Testis (tissue), 5 donors: ENCODE measurements around the gene SYT7.

DNA sequence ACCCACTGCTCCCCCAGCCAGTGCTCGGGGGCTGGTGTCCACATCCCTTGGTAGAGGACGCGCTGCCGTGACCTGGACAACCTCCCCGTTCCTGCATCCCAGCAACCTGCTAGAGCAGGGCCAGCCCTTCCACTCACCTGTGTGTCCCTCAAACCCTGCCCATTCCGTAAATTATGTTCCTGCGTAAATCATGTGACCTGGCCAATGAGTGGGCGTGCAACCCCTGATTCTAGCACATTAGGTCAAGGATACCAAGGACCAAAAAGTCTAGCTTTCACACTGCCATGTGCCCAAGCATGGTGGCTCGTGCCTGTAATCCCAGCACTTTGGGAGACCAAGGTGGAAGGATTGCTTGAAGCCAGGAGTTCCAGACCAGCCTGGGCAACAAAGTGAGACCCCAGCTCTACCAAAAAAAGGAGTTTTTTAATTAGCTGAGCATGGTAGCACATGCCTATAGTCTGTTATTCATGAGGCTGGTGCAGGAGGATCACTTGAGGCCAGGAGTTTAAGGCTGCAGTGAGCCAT is 25.8 kb downstream of the CD5 start:
- PRO-cap, 3 experiments = no peak in any of the 3 experiments
- RAMPAGE, long total RNA, 2 experiments = no peak in any of the 2 experiments
- RRBS = no CpG with 5 or more reads among the region's 9 CpGs

DNA sequence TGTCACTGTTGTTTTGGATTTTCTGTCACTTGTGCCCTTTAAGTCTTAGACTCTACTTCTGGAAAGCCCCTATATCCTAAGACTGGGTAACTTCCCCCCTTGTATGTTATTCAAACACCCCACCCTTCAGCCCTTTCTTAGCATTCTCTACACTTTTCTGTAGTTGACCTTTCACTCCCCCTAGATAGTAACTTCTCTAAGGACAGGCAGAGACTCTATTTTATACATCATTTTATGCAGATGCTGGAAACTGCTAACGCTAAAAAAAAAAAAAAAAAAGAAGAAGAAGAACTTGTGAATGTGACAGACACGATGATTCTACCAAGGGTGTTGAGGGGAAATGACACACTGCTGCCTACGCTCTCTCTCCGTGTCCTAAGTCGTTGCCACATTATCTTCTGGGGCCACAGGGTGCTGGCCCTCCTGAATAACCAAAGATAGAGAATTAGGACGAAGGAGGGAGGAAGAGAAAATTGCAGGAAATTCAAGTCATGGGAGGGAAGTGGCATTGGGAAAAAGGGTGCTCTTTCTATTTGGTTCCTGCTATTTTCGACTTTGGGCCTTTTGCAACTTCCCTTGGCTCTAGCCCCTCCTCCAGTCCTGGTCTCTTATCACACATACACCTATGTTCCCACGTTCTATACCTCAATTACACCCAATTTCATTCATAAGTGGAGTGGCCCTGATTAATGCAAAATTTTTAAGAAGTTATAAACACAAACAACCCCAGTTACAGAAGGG is 3.0 kb upstream of the VPS37C start:
- PRO-cap, 3 experiments = no peak in any of the 3 experiments
- RAMPAGE, long total RNA, 2 experiments = no peak in any of the 2 experiments
- RRBS = no CpG with 5 or more reads among the region's 8 CpGs

- PRO-cap, 3 experiments = peak in 2 of 3 experiments; most common plus-strand start chr11:61281755 (in 2)
- RAMPAGE, long total RNA, 2 experiments = no peak in any of the 2 experiments
- RRBS = 9% methylated on average over 10 of the region's 21 CpGs
Observed at GRCh38 chr11:61281504-61281893, 13.6 kb downstream of the VWCE start.

- PRO-cap, 3 experiments = no peak in any of the 3 experiments
- RAMPAGE, long total RNA, 2 experiments = no peak in any of the 2 experiments
- RRBS = no CpG with 5 or more reads among the region's 11 CpGs
Observed at GRCh38 chr11:61344950-61345812, 12.2 kb downstream of the TKFC start.

DNA sequence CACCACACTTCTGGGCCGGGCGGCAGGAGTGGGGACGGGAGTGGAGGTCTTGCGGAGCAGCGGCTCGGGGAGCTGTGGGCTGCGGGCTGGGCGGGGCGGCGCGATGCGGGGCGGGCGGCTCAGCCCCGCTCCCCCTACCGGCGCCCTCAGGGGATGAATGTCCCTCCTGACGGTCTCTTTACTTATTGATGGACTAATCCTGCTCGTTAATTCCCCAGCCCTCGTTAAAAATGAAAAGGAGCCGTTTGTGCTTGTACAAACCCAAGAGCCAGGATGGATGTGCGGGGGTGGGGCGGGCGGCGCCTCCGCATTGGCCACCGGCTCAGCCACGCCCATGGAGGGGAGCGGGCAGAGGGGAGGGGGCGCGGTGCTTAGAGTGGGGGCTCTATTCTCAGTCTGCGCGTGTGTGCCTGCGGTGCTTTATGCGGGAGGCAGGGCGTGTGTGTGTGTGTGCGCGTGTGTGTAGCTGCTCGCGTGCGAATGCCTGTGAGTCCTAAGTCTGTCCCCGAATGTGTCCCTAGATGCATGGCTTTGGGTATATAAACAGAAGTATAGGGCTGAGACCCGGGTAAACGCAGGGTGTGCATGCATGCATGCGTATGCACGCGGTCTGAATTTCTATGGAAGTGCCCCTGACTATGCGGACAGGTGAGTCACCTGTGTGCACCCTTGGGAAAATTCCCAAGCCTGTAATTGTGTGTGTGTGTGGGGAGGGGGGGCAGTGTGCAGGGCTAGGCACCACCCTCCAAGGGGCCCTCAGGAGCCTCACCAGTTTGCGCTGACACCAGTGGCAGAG is 25.3 kb downstream of the SYT7 start:
- PRO-cap, 3 experiments = no peak in any of the 3 experiments
- RAMPAGE, long total RNA, 2 experiments = no peak in any of the 2 experiments
- RRBS = 4% methylated on average over 1 of the region's 49 CpGs

- PRO-cap, 3 experiments = no peak in any of the 3 experiments
- RAMPAGE, long total RNA, 2 experiments = no peak in any of the 2 experiments
- RRBS = 2% methylated on average over 16 of the region's 40 CpGs
Observed at GRCh38 chr11:61567418-61568122, 13.3 kb downstream of the SYT7 start.

DNA sequence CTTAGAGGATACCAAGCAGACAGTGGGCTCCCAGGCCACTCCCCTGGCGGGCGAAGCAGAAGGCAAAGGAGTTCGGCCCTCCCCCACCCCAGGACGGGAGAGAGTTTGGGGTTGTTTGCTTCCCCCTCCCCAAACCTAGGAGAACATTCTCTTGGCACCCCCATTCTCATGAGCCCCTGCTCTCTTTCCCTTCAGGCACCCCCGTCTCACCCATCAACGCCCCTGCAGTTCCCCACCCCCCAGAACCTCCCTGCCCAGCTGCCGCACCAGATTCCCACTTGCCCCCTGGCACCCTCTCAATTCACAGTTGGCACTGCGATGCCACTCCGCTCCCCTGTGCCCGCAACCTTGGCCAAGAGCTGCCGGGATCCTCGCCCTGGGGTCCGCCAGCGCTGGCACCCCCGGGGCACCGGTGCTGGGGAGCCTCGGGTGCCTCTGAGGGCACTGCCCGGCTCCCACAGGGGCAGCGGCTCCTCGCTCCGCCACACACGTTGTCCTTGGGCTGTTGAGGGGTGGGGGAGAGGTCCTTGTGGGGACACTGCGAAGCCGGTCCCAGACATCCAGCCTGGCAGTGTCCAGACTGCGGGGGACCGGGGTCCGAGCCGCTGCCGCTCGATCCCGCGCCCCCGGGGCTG is 738 bp downstream of the SYT7 start:
- PRO-cap, 3 experiments = no peak in any of the 3 experiments
- RAMPAGE, long total RNA, 2 experiments = no peak in any of the 2 experiments
- RRBS = 3% methylated on average over 19 of the region's 33 CpGs

DNA sequence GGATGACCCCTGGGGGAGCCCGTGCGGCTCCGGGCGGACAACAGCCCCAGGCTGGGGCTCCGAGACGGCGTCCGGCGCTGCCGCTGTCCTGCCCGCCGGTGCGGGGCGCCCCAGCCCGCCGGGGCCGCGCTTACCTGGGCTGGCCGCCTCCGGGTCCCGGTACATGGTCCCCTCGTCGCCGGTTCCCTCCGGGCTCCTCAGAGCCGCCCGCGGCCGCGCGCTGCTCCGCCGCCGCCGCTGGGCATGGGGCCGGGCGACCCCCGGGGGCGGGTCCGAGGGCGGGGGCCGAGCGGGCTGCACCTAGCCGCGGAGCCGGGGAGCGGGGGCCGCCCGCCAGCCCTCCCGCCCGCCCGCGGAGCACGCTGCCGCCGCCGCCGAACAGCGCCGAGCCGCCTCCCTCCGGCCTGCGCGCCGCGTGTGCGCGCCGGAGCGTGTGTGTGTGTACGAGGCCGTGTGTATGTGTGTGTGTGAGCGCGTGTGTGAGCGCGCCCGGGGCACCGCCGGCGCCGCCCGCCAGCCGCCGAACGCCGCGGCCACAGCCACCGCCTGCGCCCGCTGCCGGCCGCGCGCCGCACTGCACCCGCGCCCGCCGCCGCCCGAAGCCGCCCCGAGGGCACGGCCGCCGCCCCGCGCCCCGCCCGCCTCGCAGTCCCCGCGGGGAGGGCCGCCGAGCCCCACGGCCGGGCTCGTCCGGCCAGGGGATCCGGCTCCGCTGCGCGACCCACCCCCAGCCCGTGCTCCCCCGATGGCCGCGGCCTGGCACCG is at the start of gene SYT7:
Gene SYT7, minus strand, starts transcription at position 421 of the 765 bp plus-strand sequence.
- PRO-cap, 3 experiments = peak in 2 of 3 experiments; most common minus-strand start position 550 of the sequence (in 1)
- RAMPAGE, long total RNA, 2 experiments = no peak in any of the 2 experiments
- RRBS = 1% methylated on average over 73 of the region's 128 CpGs

DNA sequence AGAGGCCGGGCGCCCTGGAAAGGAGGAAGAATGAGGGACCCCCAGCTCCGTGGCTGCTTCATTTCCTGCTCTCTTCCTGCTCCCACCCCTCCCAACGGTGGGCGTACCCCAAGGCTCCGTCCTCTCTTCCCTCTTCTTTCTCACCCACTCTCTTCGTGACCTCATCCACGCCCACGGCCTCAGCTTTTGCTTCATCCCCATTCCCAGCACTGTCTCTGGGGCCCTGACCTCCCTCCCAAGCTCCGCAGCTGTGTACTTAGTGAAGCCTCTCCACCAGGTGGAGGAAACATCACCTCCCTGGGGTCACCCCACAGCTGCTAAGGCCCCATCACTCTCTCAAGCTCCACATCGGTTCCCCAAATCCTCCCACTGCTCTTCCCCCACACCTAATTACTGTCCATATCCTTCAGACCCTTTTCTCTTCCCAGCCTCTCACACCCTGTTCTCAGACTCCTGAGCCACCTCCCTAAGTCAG is 7.8 kb upstream of the SYT7 start:
- PRO-cap, 3 experiments = no peak in any of the 3 experiments
- RAMPAGE, long total RNA, 2 experiments = start-site peak on the minus strand in 1 of 2 experiments, centred at position 46 of the sequence, 31 reads per replicate
- RRBS = no CpG with 5 or more reads among the region's 11 CpGs

- PRO-cap, 3 experiments = no peak in any of the 3 experiments
- RAMPAGE, long total RNA, 2 experiments = no peak in any of the 2 experiments
- RRBS = no CpG with 5 or more reads among the region's 9 CpGs
Observed at GRCh38 chr11:61589807-61590300, 9.0 kb upstream of the SYT7 start.

GRCh38 chr11:61607339-61607926 is 26.6 kb upstream of the SYT7 start:
- PRO-cap, 3 experiments = no peak in any of the 3 experiments
- RAMPAGE, long total RNA, 2 experiments = no peak in any of the 2 experiments
- RRBS = no CpG with 5 or more reads among the region's 8 CpGs

DNA sequence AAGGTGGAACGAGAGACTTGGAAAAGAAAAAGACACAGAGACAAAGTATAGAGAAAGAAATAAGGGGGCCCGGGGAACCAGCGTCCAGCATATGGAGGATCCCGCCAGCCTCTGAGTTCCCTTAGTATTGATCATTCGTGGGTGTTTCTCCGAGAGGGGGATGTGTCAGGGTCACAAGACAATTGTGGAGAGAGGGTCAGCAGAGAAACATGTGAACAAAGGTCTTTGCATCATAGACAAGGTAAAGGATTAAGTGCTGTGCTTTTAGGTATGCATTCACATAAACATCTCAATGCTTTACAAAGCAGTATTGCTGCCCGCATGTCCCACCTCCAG is 25.2 kb upstream of the DAGLA start:
- PRO-cap, 3 experiments = no peak in any of the 3 experiments
- RAMPAGE, long total RNA, 2 experiments = no peak in any of the 2 experiments
- RRBS = no CpG with 5 or more reads among the region's 7 CpGs

DNA sequence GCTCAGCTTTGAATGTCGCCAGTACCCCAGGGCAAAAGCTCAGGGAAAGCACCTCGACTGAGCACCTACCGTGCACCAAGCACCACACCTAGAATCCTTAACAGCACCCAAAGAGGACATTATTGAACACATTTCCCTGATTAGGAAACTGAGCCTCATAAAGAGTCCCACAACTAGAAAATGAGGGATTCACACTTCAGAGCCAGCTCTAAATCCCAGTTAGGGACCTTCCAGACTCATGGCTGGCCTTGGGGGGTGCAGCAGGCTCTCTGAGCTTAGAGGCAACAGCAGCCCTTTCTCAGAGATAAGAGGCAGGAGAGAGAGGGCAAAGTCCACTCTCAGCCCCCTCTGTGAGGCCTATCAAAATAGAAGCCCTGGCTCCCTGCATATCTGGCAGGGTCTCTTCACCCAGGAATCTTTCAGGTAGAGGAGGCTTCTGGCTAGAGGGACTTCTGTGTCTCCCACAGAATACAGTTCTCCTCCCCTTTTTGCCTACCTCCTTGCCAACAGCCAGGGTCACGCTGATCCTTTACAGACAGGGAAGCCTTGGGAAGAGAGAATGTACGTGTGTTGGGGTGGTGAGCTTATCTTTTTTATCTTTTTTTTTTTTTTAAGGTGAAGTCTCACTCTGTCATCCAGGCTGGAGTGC is 13.3 kb upstream of the DAGLA start:
- PRO-cap, 3 experiments = no peak in any of the 3 experiments
- RAMPAGE, long total RNA, 2 experiments = no peak in any of the 2 experiments
- RRBS = no CpG with 5 or more reads among the region's 5 CpGs

- PRO-cap, 3 experiments = no peak in any of the 3 experiments
- RAMPAGE, long total RNA, 2 experiments = no peak in any of the 2 experiments
- RRBS = 71% methylated on average over 1 of the region's 4 CpGs
Observed at GRCh38 chr11:61772064-61772393, 19.6 kb downstream of the MYRF start.

GRCh38 chr11:61773632-61774305 is 18.6 kb downstream of the TMEM258 start:
- PRO-cap, 3 experiments = no peak in any of the 3 experiments
- RAMPAGE, long total RNA, 2 experiments = no peak in any of the 2 experiments
- RRBS = 100% methylated on average over 1 of the region's 23 CpGs

DNA sequence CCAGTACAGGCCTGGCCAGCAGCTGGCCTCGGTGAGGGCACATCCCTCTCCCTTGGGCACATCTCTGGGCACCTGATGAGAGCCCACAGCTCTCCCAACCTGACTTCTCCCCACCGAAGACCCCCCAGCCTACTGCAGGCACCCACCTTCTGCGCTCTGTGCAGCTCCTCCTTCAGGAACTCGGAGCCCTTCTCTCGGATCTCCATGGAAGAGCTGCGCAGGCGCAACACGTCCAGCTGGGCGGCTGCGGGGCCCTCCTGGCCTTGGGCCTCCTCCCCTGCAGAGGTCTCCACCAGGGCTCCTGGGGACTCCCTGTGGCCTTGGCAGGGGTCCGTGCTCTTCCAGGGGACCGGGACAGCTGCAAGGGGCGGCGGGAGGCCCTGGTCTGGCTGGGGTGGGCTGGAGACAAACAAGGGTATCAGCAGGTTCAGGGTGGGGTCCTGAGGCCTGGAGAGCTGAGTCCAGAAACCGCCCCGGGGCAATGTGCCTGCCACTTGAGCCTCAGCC is 9.4 kb downstream of the RAB3IL1 start:
- PRO-cap, 3 experiments = no peak in any of the 3 experiments
- RAMPAGE, long total RNA, 2 experiments = no peak in any of the 2 experiments
- RRBS = 90% methylated on average over 3 of the region's 16 CpGs

DNA sequence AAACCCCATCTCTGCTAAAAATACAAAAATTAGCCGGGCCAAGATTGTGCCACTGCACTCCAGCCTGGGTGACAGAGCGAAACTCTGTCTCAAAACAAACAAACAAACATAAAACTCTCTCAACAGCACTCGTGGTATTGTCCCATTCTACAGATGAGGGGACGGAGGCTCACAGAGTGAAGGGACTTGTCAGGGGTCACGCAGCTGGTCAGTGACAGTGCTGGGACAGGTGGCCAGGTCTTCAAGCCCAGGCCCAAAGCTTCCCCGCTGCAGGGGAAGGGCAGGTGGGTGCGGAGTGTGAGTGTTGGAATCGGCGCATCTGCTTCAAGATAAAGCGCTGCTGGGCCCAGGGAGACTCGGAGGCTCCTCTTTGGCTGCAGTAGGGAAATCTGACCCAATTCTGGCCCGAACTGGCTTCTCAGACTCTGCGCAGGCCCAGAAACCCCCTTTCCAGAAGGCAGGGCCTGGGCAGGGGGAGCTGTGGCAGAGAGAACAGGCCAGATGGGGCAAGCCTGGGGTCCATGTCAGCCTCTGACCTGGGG is 7.4 kb downstream of the RAB3IL1 start:
- PRO-cap, 3 experiments = peak in 1 of 3 experiments; most common minus-strand start position 321 of the sequence (in 1)
- RAMPAGE, long total RNA, 2 experiments = no peak in any of the 2 experiments
- RRBS = no CpG with 5 or more reads among the region's 13 CpGs

DNA sequence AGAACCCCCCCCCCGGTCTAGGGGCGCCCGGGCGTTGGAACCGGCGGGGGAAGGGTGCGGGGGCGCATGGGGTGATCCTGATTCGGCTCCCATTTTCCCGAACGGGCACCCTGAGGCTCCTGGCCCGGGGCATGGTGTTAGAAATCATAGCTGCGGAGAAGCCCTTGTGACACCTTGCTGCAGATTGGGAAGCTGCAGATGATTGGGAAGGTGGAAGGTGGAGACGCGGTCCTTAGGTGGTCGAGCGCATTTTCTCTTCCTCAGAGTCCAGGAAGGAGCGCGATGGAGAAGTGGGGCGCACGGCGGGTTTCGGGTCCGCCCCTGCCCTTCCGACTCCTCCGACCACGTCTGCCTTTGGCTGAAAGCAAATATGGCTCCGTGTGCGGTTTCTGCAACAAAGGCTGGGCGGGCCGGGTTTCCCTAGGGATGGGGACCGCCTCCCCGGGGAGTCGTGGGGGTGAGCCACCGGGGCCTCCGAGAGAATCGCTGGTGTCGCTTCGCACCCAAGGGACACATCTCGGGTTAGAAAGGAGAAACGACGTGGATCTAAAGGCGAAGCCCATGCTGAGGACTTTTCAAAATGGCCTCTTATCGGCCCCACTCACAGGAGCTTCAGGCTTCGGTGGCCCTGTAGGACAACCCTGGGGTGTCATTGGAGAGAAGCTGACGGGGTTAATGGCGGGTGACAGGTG is 618 bp upstream of the FTH1 start:
- PRO-cap, 3 experiments = peak in 3 of 3 experiments; most common plus-strand start position 279 of the sequence (in 2); most common minus-strand start position 253 of the sequence (in 1)
- RAMPAGE, long total RNA, 2 experiments = no peak in any of the 2 experiments
- RRBS = 4% methylated on average over 7 of the region's 47 CpGs

DNA sequence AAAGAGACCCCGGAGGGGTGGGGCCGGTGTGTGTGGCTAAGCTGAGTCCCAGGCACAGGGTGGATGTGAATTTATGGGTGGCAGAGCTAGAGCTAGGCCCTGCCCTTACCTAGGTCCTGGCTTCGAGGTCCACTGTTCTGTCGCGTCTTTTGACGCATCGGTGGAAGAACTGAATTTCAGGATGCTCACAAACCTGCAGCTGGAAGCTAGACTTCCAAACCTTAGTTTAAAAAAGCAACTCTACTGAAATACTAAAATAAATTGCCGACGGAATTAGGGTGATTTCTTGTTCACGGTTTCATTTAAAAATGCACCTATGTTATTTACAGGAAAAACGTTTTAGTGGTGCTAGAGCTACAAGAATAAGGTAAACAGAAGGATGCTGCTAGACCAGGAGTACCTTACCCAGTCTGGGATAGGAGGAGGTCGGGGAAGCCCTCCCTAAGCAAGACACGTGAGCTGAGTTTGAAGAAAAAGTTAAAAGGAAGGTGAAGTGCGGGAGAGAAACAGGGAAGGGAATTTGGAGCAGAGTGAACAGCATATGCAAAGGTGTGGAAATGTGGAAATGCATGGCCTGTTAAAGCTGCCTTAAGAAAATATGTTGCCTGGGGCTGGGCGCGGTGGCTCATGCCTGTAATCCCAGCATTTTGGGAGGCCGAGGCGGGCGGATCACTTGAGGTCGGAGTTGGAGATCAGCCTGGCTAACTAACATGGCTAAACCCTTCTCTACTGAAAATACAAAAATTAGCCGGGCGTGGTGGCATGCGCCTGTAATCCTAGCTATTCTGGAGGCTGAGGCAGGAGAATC is 1.4 kb upstream of the FTH1 start:
- PRO-cap, 3 experiments = peak in 1 of 3 experiments; most common minus-strand start position 118 of the sequence (in 1)
- RAMPAGE, long total RNA, 2 experiments = no peak in any of the 2 experiments
- RRBS = no CpG with 5 or more reads among the region's 23 CpGs

GRCh38 chr11:62061796-62062306 is 62.0 kb upstream of the INCENP start:
- PRO-cap, 3 experiments = no peak in any of the 3 experiments
- RAMPAGE, long total RNA, 2 experiments = no peak in any of the 2 experiments
- RRBS = no CpG with 5 or more reads among the region's 5 CpGs